Epithelial cell of esophagus (primary cell): ENCODE data around the gene FOXO1.

- RRBS = no CpG with 5 or more reads among the region's 3 CpGs
Observed at GRCh38 chr13:40192465-40192788, 474.0 kb downstream of the FOXO1 start.

- RRBS = no CpG with 5 or more reads among the region's 4 CpGs
Observed at GRCh38 chr13:40269052-40269708, 397.3 kb downstream of the FOXO1 start.

- RRBS = no CpG with 5 or more reads among the region's 1 CpG
Observed at GRCh38 chr13:40431954-40432542, 234.4 kb downstream of the FOXO1 start.

- RRBS = no CpG with 5 or more reads among the region's 7 CpGs
Observed at GRCh38 chr13:40441144-40441734, 225.2 kb downstream of the FOXO1 start.

GRCh38 chr13:40453129-40453674 is 213.2 kb downstream of the FOXO1 start:
- RRBS = no CpG with 5 or more reads among the region's 3 CpGs

DNA sequence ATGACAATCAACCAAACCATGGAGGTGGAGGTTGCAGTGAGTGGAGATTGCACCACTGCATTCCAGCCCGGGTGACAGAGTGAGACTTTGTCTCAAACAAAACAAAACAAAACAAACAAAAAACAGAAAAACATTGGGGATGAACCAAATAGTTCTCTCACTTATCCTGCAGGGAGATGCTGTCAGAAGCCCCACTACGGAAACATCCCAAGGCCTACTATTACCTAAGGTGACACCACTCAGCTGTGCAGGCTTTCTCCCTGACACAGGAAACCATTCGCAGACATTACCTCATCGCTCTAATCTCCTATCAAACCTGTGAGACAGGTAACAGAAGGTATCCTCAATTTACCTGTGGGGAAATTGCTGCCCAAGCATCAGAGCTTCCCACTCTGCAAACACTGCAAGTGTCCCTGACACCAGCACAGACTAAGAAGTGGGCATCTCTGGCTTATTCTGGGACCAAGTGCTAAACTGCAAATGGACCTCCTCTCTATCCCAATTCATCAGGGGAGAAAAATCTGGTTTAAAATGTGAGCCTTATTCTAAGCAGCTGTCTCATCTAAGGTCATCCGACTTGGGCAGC is 113.4 kb downstream of the FOXO1 start:
- RRBS = no CpG with 5 or more reads among the region's 5 CpGs

- RRBS = no CpG with 5 or more reads among the region's 4 CpGs
Observed at GRCh38 chr13:40589142-40590082, 77.0 kb downstream of the FOXO1 start.

DNA sequence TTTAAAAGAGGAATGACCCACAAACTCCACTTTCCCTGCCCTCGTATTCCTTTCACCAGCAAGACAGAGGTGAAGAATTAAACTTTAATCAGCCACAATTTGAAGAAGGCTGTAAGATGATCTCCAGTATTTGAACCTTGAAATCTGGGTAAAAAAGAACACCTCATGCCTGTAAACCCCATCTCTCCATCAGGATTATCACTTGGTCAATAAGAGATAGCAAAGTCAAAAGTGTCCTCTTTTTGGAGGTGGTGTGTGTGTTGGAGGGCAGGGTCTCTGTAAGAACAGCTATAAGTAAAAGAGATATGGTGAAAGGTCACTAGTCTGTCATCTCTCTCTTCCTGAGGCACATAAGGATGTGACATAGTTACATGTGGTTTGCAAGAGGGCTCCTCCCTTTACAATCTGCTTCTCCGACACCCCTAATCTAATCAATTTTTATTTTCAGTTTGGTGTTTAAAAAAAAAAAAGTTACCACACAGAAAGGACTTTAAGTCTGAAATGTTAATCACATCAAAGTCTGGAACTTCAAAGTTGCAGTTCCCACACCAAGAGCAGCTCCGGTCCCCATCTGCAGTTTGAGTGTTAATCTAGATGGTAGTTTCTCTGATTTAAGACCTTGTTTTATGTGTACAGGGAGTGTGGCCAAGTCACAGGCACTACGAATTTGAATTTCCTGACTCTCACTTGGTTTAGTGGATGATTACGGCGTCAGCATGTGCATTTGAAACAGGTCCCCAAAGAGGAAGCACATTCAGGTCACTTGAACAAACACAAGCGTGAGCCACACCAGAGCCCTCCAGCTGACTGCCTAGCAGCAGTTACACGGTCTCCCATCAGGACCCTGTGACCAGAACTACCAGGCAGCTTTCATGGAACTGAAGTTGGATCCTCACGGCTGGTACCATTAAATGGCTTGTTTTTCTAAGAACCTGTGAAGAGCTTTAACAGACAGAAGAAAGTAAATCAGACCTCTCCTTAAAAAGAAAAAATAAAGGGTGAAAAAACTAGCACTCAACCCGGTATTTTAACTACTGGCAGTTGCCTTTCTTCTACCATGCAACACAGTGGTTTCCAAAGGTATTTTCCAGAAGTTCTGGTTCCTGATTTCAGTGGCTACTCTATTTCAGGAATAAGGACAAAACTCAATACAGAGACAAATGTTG is 53.1 kb downstream of the FOXO1 start:
- RRBS = no CpG with 5 or more reads among the region's 10 CpGs

DNA sequence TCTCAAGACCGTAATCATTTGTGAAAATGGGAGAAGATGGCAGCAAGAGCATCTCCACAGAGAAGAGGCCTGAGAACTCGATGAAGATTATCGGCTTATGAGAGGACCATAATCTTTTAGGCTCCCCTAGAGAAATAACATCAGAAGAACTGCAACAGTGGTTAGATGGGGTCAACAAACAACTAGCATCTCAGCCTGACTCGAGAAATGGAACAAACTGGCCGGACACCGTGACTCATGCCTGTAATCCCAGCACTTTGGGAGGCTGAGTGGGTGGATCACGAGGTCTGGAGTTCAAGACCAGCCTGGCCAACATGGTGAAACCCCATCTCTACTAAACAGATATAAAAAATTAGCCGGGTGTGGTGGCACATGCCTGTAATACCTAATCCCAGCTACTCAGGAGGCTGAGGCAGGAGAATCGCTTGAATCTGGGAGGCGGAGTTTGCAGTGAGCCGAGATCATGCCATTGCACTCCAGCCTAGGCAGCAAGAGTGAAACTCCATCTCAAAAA is 47.6 kb downstream of the FOXO1 start:
- RRBS = no CpG with 5 or more reads among the region's 11 CpGs

GRCh38 chr13:40666168-40666707 is at the start of gene FOXO1:
TSS of gene FOXO1 (minus strand) at chr13:40666641.
- RRBS = under 1% methylated on average over 6 of the region's 77 CpGs

DNA sequence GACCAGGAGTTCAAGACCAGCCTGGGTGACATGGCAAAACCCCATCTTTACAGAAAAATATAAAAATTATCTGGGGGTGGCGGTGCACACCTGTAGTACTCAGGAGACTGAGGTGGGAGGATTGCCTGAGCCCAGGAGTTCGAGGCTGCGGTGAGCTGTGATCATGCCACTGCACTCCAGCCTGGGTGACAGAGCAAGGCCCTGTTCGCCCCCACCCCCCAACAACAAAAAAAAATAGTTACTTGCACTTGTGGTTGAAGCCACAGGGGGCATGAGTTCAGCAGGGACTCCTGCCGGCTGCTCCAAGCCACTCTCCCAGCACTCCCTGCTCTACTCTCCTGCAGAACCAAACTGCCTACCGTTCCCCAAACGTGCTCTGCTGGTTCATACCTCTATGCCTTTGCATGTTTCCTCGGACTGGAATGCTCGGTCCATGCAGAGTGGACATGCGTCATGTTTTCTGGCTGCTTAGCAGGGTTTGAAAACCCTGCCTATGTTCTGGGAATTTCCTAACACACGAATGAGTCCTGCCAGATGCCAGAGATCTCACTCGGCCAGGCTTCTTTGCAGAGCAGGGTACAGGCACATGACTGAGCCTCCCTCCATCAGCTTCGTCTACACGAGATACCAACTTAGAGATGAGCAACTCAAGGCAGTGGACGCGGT is 8.6 kb upstream of the SLC25A15 start:
- RRBS = no CpG with 5 or more reads among the region's 16 CpGs

GRCh38 chr13:40801266-40802352 is 12.2 kb downstream of the SLC25A15 start:
- RRBS = no CpG with 5 or more reads among the region's 7 CpGs

- RRBS = no CpG with 5 or more reads among the region's 7 CpGs
Observed at GRCh38 chr13:40944224-40944993, 74.7 kb downstream of the ELF1 start.

DNA sequence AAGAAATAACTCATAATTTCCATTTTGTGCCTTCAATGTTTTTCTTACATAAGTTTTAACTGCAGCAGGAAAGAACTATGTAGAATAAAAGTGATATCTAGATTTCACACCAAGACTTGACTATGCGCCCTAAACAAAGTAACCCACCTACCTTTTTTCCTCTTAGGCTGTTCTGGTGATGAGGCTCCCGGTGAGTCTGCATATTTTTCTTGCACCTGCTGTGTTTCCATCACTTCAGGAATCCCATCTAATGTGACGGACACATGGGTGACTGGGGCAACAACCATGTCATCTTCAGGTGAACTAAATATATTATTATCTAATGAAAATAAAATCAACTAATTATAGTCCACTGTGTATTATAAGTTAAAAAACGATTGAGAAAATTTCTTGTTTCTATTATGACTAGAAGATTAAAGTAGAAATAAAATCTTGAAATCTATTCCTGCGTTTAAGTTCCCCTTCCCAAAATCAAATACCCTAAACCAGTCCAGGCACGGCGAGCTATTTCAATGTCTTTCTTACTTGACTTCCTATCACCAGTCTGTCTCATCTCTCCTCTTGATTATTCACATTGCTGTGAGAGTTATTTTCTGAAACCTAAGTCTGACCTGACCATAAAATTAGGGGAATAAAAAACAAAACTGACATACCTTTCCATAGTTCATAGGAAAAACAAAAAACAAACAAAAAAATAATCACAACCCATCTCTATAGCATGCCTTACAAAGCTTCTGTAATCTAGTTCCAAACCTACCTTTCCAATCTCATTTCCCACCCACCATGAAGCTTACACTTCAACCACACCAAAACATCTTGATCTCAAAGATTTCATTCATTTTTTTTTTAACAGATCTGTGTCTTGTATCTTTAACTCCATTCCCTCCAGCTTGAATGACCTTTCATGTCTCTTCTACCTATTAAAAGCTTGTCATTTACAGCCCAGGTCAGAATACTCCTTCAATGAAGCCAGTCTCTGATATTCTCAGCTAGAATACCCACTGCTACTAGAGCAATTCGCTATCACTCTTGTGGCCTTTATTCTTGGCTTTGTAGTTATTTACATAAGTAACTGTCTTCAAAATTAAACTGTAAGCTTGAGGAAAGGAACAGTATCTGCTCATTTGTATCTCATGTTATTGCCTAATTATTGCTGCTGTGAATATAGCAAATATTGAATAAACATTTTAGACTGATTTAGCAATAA is 69.1 kb downstream of the ELF1 start:
- RRBS = no CpG with 5 or more reads among the region's 8 CpGs

DNA sequence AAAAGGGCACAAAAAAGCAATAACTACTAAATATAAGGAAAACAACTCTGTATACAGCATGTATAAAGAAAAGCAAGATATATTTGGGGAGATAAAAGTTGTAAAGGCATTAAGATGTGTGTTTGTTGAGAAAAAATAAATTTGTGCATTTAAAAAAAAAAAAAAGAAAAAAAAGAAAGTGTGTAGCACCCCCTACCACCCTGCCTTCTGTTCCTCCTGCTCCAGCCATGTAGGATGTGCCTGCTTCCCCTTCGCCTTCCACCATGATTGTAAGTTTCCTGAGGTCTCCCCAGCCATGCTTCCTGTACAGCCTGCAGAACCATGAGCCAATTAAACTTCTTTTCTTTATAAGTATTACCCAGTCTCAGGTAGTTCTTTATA is 61.8 kb downstream of the ELF1 start:
- RRBS = no CpG with 5 or more reads among the region's 1 CpG

DNA sequence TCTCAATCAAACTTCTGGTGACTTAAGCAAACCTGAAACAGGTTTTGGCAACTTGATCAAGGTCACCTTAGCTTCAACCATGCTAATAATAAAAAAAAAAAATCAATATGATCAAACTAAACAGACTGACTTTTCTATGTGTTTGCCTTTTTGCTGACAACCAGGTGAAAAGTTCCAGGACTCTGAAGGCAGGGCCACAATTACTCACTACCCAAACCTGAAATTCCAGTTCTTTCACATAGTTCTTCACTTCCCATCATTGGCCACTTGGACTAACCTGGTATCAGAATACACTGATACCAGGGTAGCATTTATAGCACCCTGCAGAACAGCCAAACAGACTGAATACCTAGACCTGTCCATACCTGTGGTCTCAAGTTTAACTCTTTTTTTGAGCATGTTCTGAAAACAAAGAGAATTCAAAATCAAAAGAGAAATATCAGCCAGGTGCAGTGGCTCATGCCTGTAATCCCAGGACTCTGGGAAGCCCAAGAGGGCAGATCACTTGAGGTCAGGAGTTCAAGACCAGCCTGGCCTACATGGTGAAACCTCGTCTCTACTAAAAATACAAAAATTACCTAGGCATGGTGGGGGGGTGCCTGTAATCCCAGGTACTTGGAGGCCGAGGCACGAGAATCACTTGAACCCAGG is 25.1 kb downstream of the ELF1 start:
- RRBS = no CpG with 5 or more reads among the region's 3 CpGs

DNA sequence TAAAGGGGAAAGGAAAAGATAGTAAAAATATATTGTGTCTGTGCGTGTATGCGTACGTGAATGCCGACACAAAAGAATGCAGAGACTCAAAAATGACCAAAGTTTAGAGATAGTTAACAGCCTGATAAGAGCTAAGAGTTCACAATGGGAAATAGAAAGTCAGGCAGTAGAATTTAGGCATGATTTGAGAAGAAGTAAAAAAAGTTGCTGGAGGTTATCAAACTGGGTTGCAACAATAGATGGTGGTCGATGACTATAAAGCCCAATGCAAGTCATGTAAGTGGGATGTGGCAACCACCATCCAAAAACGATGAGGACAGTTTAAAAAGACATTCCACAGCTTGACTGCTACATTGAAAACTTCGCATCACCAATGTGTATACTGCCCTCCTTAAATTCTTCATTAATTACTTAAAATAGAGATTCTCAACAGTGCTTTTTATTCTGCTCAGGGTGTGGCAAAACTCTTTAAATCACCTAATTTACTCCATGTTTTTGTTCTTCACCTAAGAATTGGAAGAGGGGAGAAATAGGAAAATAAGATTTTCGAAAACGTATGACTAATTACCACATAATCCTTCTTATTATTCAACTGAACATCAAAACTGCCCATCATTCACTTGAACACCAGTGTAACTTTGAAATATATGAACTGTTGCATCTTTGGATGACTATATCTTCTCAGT is 19.6 kb downstream of the ELF1 start:
- RRBS = no CpG with 5 or more reads among the region's 9 CpGs

- RRBS = no CpG with 5 or more reads among the region's 3 CpGs
Observed at GRCh38 chr13:41025251-41025733, 6.2 kb upstream of the ELF1 start.

GRCh38 chr13:41050300-41050483 is 11.1 kb upstream of the WBP4 start:
- RRBS = no CpG with 5 or more reads among the region's 1 CpG